A375 (cell line): ENCODE measurements around the genes GSG1L and NPIPB6.

- RAMPAGE, long total RNA, result no peak
Observed at GRCh38 chr16:24997782-24998576, 17.2 kb downstream of the ARHGAP17 start.

GRCh38 chr16:25060828-25061279 is 45.7 kb upstream of the ARHGAP17 start:
- RAMPAGE, long total RNA, result no peak

GRCh38 chr16:25065007-25065466 is 46.5 kb upstream of the LCMT1 start:
- RAMPAGE, long total RNA, result no peak

DNA sequence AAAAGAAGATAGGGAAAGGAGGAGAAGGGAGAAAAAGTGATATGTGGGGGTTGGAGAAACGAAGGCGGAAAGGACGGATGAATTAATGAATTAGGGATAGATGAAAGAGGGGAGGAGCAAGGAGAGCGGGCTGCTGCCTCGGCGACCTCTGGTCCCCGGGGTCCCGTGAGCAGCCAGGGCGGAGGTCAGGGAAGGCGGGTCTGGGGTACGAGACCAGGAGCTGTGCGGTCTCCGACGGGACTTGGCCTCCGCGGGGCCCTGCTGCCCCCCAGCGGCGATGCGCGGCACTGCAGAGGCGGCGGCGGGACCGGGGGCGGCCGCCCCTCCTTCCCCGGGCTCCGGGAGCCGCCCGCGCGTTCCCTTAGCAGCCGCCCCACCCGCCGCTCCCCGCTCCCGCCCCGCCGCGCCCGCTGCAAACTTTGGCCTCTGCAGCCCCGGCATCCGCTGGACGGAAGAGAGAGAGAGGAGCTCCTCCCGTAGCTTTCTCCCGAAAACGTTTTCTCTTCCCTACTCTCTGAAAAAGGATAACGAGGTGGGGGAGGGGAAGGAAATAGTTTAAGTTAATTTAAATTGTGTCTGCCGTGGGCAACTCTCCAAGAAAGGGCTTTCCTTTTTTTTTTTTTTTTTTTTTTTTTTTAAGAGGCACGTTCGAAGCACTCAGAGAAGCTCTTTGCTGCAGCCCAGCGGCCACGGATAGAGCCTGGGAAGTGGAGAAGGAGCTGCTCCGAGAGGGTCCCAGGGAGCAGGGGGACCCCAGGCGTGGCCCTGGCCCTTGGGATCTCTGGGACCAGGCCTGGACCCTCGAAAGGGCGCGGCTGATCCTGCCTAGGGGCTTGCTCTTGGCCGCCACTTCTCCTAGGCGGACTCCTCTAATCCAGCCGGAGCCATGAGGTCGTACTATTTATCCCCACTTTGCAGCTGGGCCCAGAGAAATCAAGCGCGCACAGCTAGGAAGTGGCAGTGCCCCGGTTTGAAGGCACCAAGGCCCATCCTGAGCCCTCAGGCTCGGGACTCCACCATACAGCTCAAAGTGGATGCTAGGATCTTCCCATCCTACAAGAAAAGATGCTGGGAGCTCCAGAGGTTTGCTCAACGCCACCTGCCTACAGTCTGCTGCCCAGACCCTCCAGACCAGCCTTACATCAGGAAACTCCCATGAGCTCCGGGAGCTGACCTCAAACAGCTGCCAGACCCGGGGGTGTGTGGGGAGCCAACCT is 43.2 kb downstream of the C16orf82 start:
- RAMPAGE, long total RNA, result no peak

GRCh38 chr16:27179247-27180012 is 23.9 kb upstream of the KDM8 start:
- RAMPAGE, long total RNA, result no peak

DNA sequence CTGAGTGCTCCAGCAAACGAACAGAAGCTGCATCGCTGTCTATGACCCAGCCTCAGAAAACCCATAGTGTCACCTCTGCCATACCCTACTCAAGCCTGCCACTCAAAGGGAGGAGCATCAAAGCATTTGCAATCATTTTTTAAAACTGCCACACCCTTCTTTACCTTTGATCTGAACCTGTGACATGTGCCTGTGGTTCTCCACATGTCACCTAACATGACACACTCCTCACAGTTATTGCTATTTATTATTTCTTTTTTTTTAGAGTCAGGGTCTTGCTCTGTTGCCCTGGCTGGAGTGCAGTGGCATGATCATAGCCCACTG is 7.3 kb upstream of the KDM8 start:
- RAMPAGE, long total RNA, result no peak

DNA sequence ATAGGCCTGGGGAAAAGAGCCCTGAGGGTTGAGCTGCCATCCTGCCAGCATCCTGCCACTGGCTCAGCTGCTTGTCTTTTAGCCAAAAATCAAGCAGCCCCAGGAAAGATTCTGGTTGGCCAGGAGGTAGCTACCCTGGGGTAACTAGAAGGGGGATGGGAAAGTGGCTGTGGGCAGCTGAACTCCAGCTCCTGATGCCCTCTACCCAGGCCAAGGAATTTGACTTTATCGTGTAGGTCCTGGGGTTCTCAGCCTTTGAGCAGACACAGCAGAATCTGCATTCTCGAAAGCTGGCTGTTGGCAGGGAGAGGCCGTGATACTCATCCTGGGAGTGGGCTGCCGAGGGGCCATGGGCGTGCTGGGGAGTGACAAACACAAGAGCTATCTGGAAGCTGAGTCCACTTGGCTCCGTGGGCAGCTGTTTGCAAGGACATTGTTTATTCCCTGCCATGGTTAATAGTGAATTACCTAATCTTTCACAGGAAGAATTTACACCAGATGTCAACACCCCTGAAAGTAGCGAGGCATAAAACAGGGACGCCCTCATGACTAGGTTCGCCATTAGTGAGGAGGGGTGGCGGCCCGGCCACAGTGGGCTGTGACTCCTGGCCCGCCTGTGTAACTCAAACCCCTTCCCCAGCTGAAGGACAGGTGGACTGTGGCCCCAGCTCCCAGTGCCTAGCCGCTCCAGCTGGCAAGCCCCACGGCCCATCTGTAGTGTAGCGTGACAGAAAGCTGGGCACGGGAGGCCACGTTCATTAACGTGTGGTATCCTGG is 18.8 kb downstream of the KDM8 start:
- RAMPAGE, long total RNA, result no peak

DNA sequence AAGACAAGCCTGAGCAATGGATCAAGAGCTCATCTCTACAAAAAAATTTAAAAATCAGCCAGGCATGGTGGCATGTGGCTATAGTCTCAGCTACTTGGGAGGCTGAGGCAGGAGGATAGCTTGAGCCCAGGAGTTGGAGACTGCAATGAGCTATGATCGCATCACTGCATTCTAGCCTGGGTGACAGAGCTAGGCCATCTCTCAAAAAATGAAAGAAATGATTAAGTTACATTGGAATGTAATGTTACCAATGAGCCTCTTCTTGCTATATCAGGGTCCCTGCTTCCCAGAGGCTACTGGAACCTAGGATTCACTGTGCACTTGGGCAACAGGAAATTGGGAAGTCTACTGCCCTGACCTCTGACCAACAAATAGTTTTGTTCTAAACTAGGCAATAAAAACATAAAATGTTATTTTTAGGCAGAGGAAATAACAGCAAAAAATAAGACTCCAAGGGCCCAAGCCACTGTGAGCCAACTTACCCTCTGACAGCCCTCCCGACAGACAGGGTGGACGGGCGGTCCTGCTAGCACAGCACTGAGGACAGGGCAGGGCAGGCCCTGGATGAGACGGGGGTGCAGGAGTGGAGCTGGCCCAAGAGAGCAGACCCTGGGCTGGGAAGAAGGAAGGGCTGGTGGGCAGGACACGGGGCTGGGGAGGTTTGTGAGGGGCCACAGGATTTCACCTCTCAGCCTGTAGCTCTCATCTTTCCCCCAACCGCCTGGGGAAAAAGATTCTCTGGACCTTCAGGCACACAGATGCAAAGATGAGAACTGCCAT is 27.5 kb downstream of the NSMCE1 start:
- RAMPAGE, long total RNA, result no peak

DNA sequence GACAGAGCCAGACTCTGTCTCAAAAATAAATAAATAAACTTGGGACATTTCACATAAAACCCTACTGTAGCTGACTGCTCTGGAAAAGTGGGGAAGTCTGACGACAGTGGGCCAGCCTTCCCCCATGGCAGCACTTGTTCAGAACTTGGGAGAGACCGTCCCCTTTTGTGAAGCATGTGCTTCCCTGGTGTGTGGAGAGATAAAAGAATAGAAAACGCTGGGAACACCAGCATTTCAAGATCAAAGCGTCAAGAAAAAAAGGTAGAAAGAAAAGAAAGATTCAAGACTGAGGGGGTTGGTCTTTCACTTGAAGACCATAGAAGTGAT is 3.1 kb upstream of the NSMCE1 start:
- RAMPAGE, long total RNA, result no peak

DNA sequence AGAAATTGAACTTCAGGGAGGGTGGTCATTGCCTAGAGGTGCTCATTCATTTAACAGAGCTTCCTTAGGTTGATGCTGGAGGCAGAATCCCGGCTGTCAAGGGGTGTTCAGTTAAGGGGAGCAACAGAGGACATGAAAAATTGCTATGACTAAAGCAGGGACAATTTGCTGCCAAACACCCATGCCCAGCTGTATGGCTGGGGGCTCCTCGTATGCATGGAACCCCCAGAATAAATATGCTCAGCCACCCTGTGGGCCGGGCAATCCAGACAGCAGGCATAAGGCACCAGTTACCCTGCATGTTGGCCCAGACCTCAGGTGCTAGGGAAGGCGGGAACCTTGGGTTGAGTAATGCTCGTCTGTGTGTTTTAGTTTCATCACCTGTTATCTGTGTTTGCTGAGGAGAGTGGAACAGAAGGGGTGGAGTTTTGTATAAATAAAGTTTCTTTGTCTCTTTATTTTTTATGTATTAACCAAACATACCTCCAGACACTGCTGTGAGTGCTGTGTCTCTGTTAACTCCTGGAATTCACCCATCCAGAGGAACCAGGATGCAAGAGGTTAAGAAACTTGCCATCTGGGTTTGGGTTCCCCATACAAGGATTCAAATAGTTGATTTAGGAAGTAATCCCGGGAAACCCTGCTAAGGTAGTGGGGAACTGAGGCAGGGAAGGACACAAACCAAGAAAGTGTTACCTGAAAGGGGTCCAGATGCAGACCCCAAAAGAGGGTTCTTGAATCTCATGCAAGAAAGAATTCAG is 37.5 kb upstream of the IL21R start:
- RAMPAGE, long total RNA, result no peak

DNA sequence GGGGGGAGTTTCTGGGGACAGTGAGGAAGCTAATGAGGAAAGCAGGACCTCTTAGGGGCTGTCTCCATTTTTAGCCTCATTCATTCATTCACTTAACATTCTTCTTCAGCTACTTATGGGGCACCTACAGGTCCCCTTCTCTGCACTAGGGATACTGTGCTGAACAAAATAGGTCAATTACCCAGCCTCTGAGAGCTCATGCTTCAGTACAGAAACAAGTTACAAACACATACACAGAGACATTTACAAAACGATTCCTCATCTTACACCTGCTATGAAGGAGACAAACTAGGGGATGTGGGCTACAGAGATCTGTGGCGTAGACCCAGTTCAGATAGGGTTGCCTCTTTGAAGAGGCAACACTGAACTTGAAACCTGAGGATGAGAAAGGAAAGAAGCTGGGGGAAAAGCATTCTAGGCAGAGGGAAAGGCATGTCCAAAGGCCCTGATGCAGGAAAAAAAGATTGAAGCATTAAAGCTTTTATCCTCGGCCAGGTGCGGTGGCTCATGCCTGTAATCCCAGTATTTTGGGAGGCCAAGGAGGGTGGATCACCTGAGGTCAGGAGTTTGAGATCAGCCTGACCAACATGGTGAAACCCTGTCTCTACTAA is 5.2 kb downstream of the IL21R start:
- RAMPAGE, long total RNA, result no peak

- RAMPAGE, long total RNA, result no peak
Observed at GRCh38 chr16:28062848-28063999, at the start of gene GSG1L. GSG1L (minus strand) TSS chr16:28063714.

DNA sequence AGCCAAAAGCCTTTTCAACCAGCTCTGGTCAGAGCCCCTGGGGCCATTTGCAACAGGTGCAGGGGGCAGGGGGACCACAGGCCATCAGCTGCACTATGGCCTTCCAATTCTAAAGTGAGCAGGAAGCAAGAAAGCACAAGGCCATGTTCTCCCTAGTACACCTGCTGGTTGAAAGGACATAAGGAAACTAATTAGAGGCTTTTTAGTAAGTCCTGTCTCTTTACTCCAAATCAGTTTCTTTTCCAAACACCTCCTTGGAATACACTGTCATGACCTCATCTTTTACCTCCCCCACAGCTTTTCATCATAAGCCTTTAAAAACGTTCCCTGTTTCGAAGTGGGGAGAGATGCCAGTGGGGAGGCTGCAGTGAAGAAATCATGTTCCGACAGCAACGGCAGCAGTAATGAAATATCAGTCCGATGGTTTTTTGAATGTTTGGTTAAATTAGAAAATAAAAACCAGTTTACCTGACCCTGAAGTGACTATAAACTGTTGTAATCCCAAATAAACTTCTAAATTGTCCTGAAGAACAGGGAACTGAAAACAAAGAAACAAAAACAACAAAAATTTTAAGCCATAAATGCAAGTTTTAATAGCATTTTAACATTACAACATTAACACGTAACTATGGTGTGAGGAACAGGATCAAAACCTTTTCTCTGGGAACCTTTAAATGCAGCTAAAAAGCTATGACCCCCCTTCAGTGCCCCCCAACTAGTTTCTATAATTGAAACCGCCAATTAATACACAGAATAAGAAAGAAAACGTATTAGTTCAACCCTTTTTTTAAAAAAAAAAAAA is 68.6 kb upstream of the GSG1L start:
- RAMPAGE, long total RNA, result no peak

- RAMPAGE, long total RNA, result no peak
Observed at GRCh38 chr16:28150593-28151671, 60.8 kb downstream of the XPO6 start.

- RAMPAGE, long total RNA, result no peak
Observed at GRCh38 chr16:28166492-28167387, 45.0 kb downstream of the XPO6 start.

DNA sequence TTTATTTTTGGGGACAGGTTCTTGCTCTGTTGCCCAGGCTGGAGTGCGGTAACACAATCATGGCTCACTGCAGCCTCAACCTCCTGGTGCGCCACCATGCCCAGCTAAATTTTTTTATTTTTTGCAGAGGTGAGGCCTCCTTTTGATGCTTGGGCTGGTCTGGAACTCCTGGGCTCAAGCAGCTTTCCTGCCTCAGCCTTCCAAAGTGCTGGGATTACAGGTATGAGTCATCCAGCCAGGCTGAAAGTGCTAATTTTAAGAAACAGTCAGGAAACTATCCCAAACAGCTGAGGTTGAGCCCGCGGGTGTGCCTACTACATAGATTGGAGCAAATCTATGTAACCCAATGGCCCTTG is 726 bp upstream of the XPO6 start:
- RAMPAGE, long total RNA, result no peak

- RAMPAGE, long total RNA, result no peak
Observed at GRCh38 chr16:28363341-28363797, at the start of gene NPIPB6. NPIPB6 (minus strand) TSS chr16:28363508.

GRCh38 chr16:28482011-28482519 is 9.8 kb downstream of the CLN3 start:
- RAMPAGE, long total RNA, result no peak

GRCh38 chr16:28868668-28869386 is 5.2 kb downstream of the SH2B1 start:
- RAMPAGE, long total RNA, result no peak

- RAMPAGE, long total RNA, result no peak
Observed at GRCh38 chr16:28869875-28870445, 6.3 kb downstream of the SH2B1 start.